GM19239 (cell line): Measurements from ENCODE around the genes ALX3, UBL4B, PROK1 and KCNA10.

- RRBS: no CpG with 5 or more reads among the region's 10 CpGs
Measured at GRCh38 chr1:110043565-110044207, 9.3 kb downstream of the STRIP1 start.

GRCh38 chr1:110070439-110071076 lies at the start of gene ALX3:
TSS of gene ALX3 (minus strand) at chr1:110070672.
- RRBS: 4% methylated on average over 32 of the region's 57 CpGs

DNA sequence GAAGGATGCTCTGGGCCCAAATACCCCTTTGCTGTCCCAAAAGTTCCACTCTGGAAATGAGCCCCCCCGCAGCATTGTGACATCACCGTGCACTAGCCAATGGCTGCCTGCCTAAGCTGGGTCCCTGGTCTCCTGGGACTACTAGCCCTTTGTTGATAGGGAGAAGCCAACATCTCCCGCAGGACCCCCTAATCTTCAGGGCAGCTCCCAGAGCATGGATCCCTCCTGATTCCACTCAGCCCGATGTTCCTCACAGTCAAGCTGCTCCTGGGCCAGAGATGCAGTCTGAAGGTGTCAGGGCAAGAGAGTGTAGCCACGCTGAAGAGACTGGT lies at the start of gene UBL4B:
TSS of gene UBL4B (plus strand) at position 152 of the 332 bp plus-strand sequence.
- RRBS: no CpG with 5 or more reads among the region's 5 CpGs

DNA sequence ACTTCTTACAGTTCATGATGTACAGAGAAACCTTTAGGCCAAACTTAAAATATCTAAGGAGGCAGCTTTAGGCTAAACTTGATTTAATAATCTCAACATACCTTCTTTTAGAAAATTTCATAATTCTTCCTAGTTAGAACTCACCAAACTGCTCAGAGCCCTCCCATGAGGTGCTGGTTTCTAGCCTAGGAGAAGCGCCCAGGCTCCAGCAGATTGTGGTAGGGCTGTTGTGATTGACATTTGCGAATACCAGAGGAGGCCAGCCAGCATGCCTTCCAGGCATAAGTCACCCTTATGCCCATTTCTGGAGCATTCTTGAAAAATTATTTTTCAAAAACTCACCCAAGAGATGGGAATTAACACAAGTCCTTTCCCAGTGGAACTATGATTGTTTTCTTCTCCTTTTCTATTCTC lies 22.6 kb upstream of the KCNC4 start:
- RRBS: no CpG with 5 or more reads among the region's 2 CpGs

DNA sequence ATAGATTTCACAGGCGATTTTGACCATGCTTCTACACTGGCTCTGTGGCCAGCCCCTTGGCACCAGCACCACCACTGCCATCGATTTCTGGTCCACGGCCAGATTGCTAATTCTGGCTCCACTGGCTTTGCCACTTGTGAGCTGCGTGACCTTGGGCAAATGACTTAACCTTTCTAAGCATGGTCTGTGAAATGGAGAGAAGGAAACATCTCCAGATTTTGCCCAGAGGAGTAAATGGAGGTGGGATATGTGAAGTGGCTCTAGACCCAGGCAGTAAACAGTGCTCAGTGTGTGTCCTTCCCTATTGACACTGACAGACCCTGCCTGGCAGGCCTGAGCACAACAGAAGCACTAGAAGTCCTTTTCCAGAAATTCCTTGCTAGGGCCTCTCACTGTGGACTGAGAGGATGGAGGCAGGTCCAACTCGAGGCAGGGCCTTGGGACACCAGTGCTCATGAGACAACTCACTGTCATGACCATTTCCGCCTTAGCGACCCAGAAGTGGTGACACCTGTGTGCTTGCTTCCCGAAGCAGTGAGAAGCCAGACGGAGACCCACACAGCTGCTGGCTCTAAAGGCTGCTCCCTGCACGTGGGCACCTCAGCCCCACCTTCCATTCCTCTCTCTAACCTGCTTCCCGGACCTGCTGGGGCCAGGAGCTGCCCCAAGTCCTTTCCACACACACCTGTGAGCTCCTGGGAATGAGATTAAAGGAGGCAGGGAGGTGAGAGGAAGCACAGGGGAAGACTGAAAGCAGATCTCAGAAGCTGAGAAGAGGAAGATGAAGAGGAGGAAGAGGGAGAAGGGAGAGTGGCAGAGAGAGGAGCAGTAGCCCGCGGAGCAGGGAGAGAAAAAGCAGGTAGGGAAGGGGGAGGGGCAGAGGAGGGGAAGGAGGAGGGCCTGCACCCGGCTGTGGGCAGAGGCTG lies 33.0 kb downstream of the KCNC4 start:
- RRBS: no CpG with 5 or more reads among the region's 14 CpGs

- RRBS: no CpG with 5 or more reads among the region's 14 CpGs
Measured at GRCh38 chr1:110330096-110330623, 9.0 kb upstream of the RBM15 start.

DNA sequence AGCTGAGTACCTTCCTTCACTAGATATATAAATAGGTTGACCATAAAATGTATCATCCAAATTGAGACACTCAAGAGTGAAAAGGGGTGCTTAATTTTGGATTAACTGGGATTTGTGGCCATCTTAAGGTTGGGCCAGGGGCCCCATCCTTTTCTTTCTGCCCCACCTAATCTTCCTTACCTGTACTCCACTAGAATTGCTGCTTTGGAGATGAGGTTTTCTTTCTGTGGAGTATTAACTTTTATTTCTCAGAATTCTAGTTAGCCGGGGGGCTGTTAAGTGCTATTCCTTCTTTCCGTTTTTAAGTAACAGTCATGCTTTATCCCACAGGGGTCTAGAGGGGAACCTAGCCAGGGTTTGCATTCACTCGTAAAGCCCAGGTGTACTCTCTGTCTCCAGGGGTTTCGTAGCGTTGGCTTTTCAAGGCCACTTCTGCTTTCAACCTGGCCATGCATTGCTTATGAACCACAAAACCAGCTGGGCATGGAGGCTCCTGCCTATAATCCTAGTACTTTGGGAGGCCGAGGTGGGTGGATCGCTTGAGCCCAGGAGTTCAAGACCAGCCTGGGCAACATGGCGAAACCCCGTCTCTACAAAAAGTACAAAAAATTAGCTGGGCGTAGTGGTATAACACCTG lies 6.5 kb downstream of the SLC16A4 start:
- RRBS: no CpG with 5 or more reads among the region's 10 CpGs

GRCh38 chr1:110385012-110385535 lies 5.8 kb downstream of the SLC16A4 start:
- RRBS: no CpG with 5 or more reads among the region's 8 CpGs

- RRBS: no CpG with 5 or more reads among the region's 6 CpGs
Measured at GRCh38 chr1:110389858-110390583, 805 bp downstream of the SLC16A4 start.

DNA sequence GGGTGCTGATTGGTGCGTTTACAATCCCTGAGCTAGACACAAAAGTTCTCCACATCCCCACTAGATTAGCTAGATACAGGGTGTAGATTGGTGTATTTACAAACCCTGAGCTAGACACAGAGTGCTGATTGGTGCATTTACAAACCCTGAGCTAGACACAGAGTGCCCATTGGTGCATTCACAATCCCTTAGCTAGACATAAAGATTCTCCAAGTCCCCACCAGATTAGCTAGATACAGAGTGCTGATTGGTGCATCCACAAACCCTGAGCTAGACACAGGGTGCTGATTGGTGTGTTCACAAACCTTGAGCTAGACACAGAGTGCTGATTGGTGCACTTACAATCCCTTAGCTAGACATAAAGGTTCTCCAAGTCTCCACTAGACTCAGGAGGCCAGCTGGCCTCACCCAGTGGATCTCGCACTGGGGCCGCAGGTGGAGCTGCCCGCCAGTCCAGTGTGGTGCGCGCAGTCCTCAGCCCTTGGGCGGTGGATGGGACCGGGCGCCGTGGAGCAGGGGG lies 5.1 kb upstream of the SLC16A4 start:
- RRBS: no CpG with 5 or more reads among the region's 10 CpGs

DNA sequence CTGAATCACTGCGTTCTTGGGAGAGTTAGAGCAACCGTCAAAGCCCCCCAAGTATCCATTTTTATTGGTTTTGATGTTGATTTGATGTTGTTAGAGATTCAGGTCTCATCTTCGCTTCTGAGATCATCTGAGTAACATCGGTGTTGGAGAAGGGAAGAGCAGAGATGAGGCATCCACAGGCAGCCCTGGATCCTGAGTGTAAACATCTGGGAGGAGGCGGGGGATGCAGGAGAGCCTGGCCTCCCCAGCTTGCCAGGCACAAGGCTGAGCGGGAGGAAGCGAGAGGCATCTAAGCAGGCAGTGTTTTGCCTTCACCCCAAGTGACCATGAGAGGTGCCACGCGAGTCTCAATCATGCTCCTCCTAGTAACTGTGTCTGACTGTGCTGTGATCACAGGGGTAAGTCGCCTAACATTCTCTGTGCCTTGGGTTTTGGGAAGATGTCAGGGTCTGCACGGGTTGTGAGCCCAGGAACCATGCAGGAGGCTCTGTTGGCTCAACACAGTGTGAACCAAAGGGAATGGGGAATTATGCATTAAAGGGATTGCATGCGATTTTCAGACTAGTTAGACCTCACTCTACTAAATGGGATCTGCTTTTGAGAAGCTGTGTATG lies at the start of gene PROK1:
TSS of gene PROK1 (plus strand) at position 259 of the 614 bp plus-strand sequence.
- RRBS: no CpG with 5 or more reads among the region's 12 CpGs

DNA sequence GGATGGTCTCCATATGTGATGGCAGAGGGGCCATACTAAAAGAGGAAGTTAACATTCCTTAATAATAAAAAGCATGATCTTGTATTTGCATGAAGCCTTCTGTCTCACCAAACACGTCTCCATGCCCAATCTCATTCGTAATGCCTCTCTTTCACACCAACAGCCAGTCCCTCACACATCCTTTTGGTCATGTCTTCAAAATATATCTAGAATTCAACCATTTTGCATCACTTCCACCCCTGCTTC lies at the start of gene KCNA10:
TSS of gene KCNA10 (minus strand) at position 83 of the 246 bp plus-strand sequence.
- RRBS: no CpG with 5 or more reads among the region's 2 CpGs

- RRBS: no CpG with 5 or more reads among the region's 15 CpGs
Measured at GRCh38 chr1:110848824-110849306, 24.1 kb upstream of the CD53 start.

DNA sequence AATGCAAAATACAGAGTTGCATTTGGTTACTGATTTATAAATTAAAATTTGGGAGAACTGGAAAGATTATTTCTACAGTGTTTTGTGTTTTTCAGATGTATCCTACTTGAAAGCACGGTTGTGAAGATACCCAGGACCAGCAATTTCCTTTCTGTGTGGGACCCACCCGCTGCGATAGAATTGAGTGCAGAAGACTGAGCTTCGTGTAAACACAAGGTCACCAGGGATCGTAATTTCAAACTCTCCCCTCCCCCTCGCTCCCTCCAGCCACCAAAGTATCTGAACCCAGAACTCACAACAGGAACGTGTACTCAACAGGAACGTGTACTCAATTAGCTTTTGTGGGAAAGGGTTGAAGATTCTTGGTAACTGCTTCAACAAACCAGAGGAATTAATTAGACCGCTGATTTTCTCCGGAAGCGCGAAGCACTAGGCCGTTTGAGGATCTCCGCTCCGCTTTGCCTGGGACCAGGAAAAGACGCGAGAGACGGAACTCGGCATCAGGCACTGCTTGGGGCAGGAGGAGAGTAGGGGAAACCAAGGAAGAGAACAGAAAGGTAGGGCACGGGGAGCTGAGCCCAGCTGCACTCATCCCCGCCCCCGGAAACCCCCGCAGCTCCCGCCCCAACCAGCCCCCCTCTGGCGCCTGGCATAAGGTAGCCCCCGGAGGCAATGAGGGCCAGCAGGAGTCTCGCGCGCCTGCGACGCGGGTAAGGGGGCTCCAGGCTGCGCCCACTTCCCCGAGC lies 515 bp downstream of the DRAM2 start:
- RRBS: 3% methylated on average over 5 of the region's 34 CpGs

DNA sequence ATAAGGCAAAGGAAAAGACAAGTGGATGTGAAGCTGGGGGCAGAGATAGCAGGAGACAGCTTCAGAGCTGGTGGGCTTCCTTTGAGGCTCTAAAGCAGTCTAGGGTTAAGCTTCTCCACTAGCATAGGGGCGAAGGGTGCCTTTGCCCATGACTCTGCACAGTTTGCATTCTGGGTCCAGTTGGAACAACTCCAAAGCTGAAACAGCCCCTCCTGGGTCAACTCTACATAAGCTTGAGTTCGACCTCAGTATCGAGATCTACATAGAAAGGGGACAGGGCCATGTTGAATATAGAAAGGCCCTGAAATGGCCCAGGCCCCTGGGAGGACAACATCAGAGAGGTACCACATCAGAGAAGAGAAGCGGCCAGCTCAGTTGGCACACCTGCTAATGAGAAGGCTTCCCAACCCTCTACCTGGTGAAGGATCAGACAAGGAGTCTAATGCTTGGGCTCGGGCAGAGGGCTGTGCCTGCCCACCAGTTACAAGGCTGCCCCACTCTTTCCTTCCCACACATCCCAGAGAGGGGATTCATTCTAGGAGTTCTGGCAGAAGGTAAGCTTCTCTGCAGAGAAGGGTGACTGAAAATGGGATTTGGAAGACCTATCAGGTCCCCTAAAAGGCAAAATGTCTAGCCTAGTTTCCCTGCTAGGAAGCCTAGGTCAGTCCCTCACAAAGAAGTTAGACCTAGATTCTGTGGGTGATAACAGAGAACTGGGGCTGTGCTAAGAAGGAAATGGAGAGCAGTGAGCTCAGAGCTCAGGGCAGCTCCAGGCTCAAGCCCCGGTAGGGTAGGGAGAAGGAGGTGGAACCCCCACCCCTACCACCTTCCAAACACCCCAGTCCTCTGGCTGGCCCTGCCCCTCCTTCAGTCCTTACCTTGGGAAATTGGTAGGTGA lies 1.5 kb downstream of the DENND2D start:
- RRBS: no CpG with 5 or more reads among the region's 6 CpGs

GRCh38 chr1:111429719-111430185 lies 2.2 kb upstream of the OVGP1 start:
- RRBS: no CpG with 5 or more reads among the region's 1 CpG

- RRBS: no CpG with 5 or more reads among the region's 10 CpGs
Measured at GRCh38 chr1:111449625-111449858, 278 bp downstream of the ATP5PB start.

DNA sequence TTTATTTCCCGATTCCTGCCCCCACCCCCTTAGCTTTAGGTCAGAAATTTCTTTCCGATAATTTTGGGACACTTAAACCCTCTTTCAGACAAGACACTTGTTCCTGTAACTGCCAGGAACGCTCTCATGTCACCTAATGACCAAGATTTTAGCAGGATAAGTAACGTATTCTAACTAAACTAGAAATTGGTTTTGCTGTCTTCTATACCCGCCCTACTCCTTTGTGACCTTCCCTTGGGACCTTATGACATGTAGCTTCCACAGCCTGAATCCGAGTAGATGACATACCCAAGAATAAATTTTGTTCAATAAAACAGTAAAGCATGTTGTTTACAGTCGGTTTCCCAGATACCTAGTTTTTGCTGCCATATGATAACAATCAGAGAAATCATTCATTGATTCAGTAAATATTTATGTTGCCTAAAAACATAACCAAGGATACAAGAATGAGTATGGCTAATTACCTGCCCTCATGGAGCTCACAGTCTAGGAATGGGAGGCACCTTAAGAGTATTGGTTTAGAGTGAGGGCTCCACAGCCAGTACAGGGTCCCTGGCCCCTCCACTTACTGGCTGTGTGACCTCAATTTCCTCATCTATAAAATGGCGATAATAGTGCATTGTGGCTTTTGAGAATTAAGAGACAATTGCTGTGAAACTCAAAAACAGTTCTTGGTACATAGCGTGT lies 799 bp downstream of the ATP5PB start:
- RRBS: no CpG with 5 or more reads among the region's 9 CpGs

- RRBS: no CpG with 5 or more reads among the region's 3 CpGs
Measured at GRCh38 chr1:111456513-111456772, 7.2 kb downstream of the ATP5PB start.

- RRBS: no CpG with 5 or more reads among the region's 10 CpGs
Measured at GRCh38 chr1:111488578-111489147, 14.8 kb downstream of the ADORA3 start.